Placental pericyte (primary cell): ENCODE data around the gene QSOX2.

- CAGE, long polyA plus RNA: no peak
These were observed 12.4 kb upstream of the CAMSAP1 start for GRCh38 chr9:135919538-135920395.

GRCh38 chr9:135926668-135927449, 19.5 kb upstream of the CAMSAP1 start:
- CAGE, long polyA plus RNA: no peak

- CAGE, long polyA plus RNA: no peak
These were observed 42.9 kb downstream of the NACC2 start for GRCh38 chr9:136052284-136052475.

GRCh38 chr9:136239615-136240336, 5.8 kb downstream of the QSOX2 start:
- CAGE, long polyA plus RNA: no peak

- CAGE, long polyA plus RNA: no peak
These were observed at the start of gene QSOX2 for GRCh38 chr9:136245020-136245902. TSS of gene QSOX2 (minus strand) at chr9:136245812.

DNA sequence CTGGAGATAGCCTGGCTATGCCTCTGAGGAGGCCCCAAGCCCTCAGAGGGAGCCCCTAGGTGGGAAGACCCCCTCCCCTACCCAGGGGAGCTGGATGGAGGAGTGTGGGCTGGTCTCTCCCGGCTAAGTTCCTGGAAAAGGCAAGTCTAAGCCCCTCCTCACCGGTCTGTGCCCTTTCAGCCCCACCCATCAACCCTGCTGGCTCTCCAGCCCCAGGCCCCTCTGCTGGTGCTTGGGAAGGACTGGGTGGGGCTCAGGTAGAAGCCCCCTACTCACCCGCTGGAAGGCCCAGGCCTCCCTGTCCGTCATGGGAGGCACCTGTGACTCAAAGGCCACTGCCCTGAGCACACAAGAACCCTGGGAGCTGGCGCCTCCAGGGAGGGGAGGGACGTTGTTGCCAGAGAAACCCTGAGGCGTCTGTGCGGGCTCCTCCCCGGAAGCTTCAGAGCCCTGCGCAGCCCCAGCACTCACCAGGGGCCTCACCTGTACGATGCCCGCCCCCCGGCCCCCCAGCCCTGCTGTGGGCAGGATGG, 7.5 kb upstream of the CCDC187 start:
- CAGE, long polyA plus RNA: no peak

GRCh38 chr9:136324303-136324980, 2.9 kb upstream of the GPSM1 start:
- CAGE, long polyA plus RNA: no peak

DNA sequence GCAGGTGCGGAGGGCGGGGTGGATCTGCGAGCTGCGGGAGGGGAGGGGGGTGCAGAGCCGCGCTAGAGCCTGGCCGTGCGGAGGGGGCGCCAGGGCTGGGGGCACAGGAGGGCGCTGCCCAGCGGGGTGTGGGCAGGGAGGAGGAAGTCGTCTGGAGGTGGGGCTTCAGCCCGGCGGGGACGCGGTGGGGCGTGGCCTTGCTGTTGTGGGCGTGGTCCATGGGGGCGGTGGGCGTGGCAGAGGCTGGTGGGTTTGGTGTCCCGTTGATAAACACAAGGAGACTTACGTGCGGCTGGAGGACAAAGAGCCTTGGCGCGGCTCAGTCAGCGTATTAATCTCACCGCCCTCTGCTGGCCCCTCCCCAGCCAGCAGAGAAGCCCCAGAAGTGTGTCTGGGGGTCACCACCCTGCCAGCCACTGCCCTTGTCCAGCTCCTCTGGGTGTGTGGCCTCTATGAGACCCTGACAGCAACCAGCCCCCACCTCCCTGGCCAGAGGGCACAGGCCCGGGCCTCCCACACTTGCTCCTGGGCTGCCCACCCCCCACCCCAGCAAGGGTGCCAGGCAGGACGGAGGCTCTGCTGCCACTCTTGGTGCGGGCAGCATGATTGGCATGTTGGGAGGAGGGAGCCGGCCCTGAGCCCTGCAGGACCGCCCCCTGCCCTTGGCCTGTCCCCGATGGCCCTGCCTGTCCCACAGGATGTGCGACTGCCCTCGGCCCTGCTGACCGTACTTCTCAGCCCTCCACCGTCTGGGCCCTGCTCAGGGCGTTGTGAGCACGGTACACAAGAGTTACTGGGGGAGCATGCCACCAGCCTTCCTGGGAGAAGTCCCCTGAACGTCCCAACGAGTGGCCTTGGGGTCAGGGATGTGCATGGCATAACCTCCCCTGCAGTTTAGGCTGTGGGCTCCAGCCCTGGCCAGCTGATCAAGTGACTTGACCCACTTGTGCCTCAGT, 15.7 kb downstream of the GPSM1 start:
- CAGE, long polyA plus RNA: no peak

GRCh38 chr9:136364273-136364959, 872 bp upstream of the DNLZ start:
- CAGE, long polyA plus RNA: no peak

GRCh38 chr9:136401806-136402169, 1.8 kb upstream of the SNAPC4 start:
- CAGE, long polyA plus RNA: no peak

DNA sequence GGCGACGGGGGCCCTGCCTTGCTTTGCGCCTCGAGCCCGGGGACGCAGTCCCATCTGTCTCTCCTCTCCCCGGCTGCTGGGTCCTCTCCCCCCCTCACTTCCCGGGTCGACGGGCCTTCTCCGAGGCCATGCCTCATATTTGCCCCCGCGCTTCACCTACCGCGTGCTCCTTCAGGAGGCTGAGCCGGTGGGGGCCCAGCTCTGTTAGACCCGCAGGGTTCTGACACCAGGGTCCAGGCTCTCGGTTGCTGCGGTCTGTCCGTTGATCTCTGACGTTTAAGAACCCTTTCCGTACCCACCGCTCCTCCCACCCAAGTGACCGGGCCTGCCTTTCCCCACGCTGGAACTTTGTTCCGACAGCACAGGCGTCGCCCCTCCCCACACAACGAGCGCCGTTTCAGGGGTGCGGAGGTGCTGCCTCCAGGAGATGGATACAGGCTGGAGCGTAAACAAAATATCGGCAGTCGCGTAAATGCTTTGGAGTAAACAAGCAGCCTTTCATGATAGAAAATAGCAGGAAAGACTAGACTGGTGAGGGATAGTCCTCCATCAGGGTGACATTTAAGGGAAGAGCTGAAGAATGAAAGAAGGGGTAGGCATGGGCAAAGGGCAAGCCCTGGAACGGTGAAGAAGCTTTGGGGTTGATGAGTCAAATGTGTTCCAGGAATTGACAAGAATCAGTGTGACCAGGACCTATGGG, 567 bp downstream of the PMPCA start:
- CAGE, long polyA plus RNA: no peak

GRCh38 chr9:136453271-136454483, 14.0 kb upstream of the INPP5E start:
- CAGE, long polyA plus RNA: no peak

DNA sequence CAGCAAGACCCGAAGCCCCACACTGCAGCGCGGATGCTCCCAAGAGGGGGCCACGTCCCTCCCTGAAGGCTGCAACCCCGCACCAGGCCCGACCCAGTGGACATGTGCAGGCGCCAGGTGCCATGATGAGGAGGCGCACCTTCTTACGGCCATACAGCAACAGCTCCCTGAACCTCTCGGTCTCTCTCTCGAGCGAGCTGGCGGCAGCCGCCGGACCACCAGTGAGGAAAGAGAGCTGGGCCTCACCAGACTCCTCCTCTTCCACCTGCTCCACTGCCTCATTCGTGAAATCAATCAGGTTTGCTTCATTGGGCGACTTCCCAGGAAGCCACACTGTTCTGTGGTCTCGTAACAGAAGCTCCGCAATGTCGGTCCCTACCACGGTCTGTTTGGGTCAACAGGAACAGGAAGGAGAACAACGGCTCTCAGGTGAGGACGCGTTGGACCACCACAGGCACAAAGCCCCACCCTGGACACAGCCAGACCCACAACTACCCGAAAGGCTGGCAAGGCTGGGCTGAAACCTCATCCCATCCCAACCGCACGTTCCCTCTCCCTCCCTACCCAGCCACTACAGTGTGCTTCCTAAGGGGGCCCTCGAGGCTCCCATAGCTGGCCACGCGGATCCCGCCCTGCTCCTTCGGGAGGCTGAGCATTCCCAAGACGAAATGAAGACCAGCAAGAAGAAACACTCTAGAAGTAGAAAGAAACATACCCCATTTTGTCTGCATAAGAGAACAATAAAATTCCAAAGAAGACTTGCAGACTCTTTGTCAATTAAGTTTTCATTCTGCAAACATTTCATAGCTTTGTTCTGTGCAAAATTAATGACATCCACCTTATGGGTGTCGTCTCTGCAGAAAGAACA, 19.9 kb downstream of the SEC16A start:
- CAGE, long polyA plus RNA: no peak

- CAGE, long polyA plus RNA: no peak
These were observed 22.6 kb upstream of the SEC16A start for GRCh38 chr9:136505347-136505860.

GRCh38 chr9:136519947-136520569, 25.8 kb downstream of the NOTCH1 start:
- CAGE, long polyA plus RNA: no peak

DNA sequence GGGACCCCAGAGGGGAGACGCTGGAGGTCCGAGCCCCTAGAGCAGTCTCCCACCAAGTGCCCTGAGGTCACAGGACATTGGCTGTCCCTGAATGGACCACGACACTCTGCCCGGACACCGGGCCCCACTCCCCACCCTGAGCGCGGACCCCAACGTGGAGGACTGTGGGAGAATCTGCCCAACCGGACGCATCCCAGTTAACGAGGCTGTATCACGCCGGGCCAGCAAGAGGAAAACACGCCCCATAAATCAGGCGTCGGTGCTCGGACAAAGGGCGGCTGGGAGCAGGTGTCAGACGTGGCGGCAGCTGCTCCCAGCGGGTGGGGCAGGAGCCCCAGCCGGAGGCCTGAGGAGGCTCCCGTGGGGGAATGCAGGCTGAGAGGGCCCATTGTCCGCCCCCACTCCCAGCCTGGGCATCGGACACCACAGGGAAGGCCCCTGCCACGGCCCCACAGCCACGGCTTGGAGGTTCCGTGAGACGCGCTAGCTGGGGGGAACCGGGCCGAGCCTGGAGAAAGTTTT, 19.2 kb downstream of the NOTCH1 start:
- CAGE, long polyA plus RNA: no peak

GRCh38 chr9:136529663-136530292, 16.1 kb downstream of the NOTCH1 start:
- CAGE, long polyA plus RNA: no peak

- CAGE, long polyA plus RNA: no peak
These were observed 11.6 kb downstream of the NOTCH1 start for GRCh38 chr9:136534185-136534769.

GRCh38 chr9:136548629-136548956, 2.7 kb upstream of the NOTCH1 start:
- CAGE, long polyA plus RNA: no peak

DNA sequence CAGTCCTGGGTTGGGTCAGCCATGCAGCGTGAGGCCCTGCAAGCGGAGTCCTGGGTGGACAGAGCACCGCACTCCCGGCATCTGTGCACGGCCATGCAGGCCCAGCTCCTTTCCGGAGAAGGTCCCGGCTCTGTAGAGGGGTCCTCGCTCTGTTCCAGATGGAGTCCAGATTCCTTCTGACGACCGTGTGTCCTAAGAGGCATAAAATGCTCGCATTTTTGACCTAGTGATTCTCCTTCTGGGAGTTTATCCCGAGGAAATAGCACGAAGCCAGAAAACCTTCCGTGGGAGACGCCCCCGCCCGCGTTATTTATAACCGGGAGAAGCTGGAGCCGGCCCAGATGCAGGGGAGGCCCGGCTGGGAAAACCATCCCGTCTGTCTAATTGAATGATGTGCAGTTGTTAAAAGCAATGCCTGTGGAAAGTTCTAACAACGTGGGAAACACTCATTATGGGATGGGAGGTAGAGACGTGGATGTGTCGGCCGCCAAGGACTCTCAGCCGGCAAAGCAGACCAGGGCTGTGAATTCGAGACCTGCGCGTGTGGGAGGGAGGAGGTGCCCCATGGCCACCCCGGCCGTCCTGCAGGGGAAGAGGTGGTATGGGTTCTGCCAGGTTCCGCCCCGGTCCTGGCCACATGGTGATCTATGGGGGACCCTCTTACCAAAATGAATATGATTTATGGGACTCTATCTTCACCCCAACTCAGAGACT, 19.5 kb upstream of the NOTCH1 start:
- CAGE, long polyA plus RNA: no peak